Subcutaneous adipose tissue (tissue), 3 donors: Measurements from ENCODE around the genes NOX3 and ZDHHC14.

DNA sequence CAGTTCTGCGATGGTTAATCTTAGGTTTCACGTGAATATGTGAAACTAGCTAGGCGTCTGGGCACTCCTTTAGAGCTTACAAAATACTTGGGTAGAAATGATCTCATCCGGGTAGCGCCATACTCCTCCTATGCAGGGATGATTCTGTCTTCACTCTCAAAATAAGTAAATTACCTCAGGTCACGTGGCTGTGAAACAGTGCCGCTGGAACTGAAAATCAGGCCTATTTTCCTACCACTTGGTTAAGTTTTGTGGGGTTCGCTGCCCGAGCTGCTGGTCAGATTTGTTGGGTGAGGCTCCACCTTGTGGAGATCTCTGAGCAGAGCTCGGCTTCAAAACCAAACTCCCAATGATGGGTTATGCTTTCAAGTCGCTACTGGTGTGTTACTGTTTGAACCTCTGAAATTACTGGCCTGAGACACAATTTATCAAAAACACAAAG, 15.5 kb upstream of the CLDN20 start:
- PRO-cap = no peak
- RAMPAGE, long total RNA, 3 experiments = no peak in any of the 3 experiments

- PRO-cap = no peak
- RAMPAGE, long total RNA, 3 experiments = no peak in any of the 3 experiments
Observed at GRCh38 chr6:155455596-155456091, at the start of gene NOX3. Gene NOX3, minus strand, starts transcription at chr6:155455839.

- PRO-cap = no peak
- RAMPAGE, long total RNA, 3 experiments = no peak in any of the 3 experiments
Observed at GRCh38 chr6:155782250-155782578, 326.6 kb upstream of the NOX3 start.

DNA sequence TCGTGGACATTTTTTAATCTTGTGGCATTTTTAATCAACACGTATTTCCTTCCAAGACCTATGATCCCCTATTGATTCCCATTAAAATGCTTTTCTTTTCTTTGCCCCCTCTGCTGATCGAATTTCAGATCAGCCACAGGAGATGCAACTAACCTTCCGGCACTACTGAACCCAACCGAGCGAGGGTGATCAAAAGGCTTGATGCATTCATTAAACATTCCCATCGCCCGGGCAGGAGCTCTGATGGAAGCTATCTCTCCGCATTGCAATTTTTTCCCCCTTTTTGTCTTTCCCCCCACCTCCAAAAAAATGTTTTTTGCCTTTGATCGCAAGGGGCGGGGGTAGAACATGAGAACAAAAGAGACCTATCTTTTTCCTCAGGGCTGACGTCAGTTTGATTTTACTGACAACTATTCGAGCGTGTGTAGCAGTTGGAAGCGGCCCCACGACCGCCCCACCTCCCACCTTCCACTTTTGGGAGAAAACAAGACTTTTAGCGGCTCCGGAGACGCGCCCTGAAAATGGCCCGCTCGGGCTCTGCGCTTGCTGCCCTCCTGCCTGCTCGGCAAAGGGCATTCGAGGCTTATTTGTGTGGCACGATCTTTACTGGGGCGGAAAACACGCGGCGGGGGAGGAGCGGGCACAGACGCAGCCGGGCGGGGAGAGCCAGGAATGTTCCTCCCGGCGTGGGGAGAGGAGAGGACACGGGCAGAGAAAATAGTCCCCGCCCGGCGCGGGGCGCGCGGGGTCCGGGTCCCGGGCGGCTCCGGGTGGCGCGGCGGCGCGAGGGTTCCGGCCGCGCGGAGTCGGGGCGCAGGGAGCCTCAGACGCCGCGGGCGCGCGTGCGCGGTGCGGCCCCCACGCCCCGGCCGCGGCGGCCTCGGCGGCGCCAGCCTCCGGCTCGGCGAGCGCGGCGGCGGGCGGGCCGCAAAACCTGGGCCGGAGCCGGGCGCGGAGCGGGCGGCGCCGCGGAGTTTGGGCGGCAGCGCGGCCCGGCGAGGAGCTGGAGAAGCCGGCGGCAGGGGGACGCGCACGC, 90.3 kb upstream of the ARID1B start:
- PRO-cap = unidirectional peak, plus-strand start at position 127 of the sequence; bidirectional peak, plus-strand start at position 430 of the sequence, minus-strand start at position 176 of the sequence; bidirectional peak, plus-strand start at position 720 of the sequence, minus-strand start at position 578 of the sequence
- RAMPAGE, long total RNA, 3 experiments = no peak in any of the 3 experiments

GRCh38 chr6:156720514-156720944, 56.6 kb upstream of the ARID1B start:
- PRO-cap = no peak
- RAMPAGE, long total RNA, 3 experiments = no peak in any of the 3 experiments

- PRO-cap = no peak
- RAMPAGE, long total RNA, 3 experiments = no peak in any of the 3 experiments
Observed at GRCh38 chr6:156752617-156753269, 24.4 kb upstream of the ARID1B start.

DNA sequence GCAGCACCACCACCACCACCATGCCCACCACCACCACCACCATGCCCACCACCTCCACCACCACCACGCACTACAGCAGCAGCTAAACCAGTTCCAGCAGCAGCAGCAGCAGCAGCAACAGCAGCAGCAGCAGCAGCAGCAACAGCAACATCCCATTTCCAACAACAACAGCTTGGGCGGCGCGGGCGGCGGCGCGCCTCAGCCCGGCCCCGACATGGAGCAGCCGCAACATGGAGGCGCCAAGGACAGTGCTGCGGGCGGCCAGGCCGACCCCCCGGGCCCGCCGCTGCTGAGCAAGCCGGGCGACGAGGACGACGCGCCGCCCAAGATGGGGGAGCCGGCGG, 969 bp downstream of the ARID1B start:
- PRO-cap = bidirectional peak, plus-strand start at position 228 of the sequence, minus-strand start at position 160 of the sequence
- RAMPAGE, long total RNA, 3 experiments = no peak in any of the 3 experiments

- PRO-cap = no peak
- RAMPAGE, long total RNA, 3 experiments = no peak in any of the 3 experiments
Observed at GRCh38 chr6:156936725-156937293, 159.6 kb downstream of the ARID1B start.

DNA sequence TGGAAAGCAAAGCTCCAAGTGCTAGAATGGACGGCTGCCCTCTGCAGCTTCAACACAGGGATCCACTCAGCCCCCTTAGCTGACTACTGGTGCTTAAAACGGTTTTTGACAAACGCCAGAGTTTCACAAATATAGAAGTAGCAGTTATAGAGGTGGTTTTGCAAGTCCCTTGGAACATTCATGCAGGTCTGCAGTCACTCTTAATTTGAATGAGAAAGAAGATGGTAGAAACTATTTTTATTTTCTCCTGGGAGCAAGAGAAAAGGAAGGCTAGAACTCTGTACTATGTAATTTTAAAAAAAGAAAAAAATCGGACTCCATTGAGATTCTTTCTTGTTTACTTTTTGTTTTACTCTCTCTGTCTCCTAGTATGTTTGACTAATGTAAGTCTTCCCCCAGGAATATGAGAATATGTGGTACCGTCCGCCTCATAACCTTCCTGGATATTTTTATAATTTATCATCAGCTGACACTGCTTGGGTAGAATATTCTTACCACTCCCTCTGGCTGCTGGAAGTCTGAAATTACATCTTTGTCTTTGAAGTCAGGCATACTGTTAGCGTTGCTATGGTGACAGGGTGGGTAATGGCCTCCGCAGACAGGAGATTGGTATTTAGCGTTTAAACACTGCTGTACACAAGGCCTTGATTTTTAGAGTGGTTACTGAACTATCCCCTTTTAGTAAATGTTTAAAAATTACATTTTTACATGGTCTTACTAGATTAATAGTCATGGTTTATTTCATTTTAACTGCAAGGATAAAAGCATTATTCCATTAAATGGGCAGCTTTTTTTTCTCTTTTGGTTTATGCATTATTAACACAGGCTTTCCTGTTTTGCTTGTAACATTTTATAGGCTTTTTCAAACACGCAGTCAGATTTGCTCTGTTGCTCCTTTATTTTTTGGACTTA, 176.3 kb downstream of the ARID1B start:
- PRO-cap = no peak
- RAMPAGE, long total RNA, 3 experiments = no peak in any of the 3 experiments

DNA sequence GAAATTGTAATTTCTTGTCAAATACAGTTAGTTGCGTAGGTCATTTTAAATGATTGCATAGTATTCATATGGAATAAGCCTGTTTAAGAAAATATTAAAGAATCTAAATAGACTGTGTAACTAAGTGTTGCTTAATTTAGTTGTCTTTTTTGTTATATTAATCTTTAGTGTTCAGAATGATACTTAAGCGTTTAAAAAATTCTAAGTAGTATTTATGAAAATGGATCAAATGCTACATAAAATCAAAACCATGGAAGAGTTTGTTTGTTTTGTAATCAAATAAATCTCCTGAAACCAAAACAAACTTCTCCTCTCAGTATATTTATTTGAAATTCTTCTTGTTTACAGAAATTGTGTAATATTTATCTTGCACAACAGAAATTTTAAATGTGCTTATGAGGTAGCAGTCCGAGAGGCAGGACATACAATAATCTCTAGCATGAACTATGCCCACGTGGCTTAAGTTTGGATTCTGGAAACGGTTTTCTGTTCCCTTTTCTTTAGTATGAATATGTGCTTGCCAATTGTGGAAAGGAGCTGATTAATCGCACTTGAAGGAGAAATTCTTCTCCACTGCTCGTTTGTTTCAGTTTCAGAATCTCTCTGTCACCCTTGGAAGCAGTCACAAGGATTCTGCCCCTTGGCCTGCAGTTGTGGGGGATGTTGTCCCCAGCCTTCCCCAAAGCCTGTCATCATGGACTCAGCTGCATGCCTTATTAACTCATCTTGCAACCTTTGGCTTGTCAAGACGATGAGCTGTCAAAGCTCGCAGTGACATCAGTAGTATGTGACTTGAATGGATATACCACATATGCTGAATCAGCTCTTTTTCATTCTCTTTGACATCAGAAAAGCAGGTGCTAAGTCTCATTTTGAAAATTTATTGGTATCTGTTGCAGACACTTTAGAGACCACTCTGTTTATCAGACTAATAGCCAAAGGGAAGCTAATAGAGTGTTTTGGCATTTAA, 186.5 kb downstream of the ARID1B start:
- PRO-cap = no peak
- RAMPAGE, long total RNA, 3 experiments = no peak in any of the 3 experiments

DNA sequence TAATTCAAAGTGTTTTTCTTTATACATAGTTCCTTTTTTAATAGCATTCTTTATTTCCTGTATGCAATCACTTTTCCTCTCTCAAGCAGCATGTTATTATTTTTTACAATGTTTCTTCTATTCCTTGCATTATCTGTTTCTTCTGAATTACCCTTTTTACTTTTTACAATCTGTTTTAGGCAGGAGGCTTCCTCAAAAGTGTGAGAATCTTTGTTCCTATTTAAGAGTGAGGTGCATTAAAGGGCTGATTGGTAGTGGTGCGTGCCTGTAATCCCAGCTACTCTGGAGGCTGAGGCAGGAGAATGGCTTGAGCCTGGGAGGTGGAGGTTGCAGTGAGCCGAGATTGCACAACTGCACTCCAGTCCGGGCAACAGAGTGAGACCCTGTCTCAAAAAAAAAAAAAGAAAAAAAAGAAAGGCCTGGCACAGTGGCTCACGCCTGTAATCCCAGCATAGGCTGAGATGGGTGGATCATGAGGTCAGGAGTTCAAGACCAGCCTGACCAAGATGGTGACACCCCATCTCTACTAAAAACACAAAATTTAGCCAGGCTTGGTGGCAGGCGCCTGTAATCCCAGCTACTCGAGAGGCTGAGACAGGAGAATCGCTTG, 205.6 kb downstream of the ARID1B start:
- PRO-cap = no peak
- RAMPAGE, long total RNA, 3 experiments = no peak in any of the 3 experiments

GRCh38 chr6:157220958-157221729, 102.2 kb downstream of the TMEM242 start:
- PRO-cap = bidirectional peak, plus-strand start at chr6:157221447, minus-strand start at chr6:157221156
- RAMPAGE, long total RNA, 3 experiments = no peak in any of the 3 experiments

DNA sequence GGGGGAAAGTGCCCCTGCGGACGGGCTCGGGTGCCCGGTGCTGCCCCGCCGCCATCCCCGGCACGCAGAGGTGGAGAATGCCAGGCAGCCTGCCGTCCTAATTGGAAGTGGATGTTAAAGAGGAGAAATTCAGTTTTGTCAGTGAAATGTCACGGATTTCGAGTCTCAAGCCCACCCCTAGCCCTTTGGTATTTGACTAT, 86.5 kb downstream of the TMEM242 start:
- PRO-cap = no peak
- RAMPAGE, long total RNA, 3 experiments = no peak in any of the 3 experiments

- PRO-cap = no peak
- RAMPAGE, long total RNA, 3 experiments = no peak in any of the 3 experiments
Observed at GRCh38 chr6:157274987-157275615, 48.2 kb downstream of the TMEM242 start.

- PRO-cap = bidirectional peak, plus-strand start at chr6:157381203, minus-strand start at chr6:157381088; bidirectional peak, plus-strand start at chr6:157381485, minus-strand start at chr6:157381397
- RAMPAGE, long total RNA, 3 experiments = no peak in any of the 3 experiments
Observed at GRCh38 chr6:157380744-157381607, at the start of gene ZDHHC14. Gene ZDHHC14, plus strand, starts transcription at chr6:157381190.

- PRO-cap = no peak
- RAMPAGE, long total RNA, 3 experiments = no peak in any of the 3 experiments
Observed at GRCh38 chr6:157428595-157429307, 47.8 kb downstream of the ZDHHC14 start.

DNA sequence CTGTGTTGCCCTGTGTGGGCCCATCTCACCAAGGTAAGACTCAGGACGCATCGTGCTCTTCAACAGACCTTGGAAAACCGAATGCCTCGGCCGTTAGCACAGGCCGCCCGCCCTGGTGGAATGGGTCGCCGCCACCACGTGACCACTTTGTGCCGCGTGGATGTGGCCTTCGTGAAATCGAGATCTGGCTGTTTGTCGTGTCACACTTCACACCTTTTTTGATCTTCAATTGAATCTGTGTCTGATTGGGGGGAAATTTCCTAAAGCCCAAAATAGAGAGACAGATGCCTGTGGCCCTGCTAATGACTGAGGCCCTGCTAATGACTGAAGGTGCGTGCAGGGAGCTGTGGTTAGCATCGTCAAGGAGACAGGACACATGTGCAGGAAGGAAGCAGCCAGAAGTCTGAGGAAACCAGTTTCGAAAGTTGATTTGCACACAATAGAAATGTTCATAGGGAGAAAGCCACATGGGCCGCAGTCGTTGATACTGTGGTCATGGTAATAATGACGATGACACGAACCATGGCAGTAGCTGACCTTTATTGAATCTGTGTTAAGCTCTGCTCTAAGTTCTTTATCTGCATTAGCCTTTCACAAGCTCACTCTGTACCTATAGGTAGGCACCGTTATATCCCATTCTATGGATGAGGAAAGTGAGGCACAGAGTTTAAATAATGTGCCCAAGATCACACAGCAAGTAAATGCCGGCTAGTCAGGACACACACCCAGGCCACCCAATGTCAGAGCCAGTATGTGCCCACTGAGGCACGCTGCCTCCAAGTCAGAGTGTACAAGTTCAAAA, 175.5 kb upstream of the SNX9 start:
- PRO-cap = no peak
- RAMPAGE, long total RNA, 3 experiments = no peak in any of the 3 experiments

DNA sequence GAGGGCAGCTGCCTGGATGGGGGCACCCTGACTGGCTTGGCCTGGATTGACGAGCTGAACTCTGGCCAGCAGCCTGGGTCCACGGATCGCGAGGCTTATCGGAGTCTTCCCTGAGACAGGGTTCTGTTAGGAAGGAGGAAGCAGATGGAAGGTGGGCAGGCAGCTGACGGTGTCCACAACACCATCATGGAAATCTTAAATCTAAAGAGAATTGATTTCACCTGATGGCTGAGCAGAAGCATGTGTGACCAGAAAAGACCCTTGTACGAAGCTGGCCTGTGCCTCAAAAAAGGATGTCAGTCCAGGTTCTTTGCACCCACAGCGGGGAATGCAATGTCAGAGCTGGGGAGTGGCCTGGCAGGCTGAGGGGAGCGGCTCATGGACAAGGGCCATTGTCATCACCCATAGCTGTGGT, 109.4 kb upstream of the SNX9 start:
- PRO-cap = no peak
- RAMPAGE, long total RNA, 3 experiments = no peak in any of the 3 experiments

- PRO-cap = unidirectional peak, minus-strand start at chr6:157717637
- RAMPAGE, long total RNA, 3 experiments = no peak in any of the 3 experiments
Observed at GRCh38 chr6:157717572-157717936, 105.5 kb upstream of the SNX9 start.

DNA sequence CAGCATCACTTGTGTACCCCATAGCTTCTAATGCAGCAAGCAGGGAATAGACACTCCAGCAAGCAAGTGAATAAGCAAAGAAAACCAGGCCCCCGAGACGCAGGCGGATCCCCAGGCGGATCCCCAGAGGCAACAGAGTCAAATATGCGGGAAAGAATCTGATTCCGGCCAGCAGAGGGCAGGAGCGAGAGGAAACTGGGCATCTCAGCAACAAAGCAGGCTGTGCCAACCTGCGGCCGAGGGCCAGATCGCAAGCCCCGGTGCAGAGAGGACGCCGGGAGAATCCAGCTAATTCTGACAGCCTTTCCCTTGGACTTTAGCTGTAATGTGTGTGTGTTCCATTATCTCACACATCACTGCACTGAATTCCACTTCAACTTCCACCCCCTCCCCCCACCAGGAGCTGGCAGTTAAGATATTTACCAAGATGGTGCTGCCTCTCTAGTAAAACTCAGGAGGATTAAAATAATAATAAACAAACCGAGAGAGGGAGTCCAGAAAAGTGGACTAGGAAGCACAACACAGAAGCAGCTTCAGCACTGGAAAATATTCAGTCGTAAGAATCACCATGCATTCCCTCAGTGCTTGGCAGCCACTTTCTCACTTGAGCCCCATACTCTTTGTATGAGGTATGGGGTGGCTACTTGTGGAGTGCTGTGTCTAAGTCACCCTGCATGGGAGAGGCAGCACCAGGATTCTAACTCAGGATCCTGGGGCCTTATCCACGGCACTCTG, 66.2 kb upstream of the SNX9 start:
- PRO-cap = unidirectional peak, plus-strand start at position 246 of the sequence
- RAMPAGE, long total RNA, 3 experiments = no peak in any of the 3 experiments